Anterior vena cava (tissue), 1 donor: ENCODE measurements around a stretch of chr22.

DNA sequence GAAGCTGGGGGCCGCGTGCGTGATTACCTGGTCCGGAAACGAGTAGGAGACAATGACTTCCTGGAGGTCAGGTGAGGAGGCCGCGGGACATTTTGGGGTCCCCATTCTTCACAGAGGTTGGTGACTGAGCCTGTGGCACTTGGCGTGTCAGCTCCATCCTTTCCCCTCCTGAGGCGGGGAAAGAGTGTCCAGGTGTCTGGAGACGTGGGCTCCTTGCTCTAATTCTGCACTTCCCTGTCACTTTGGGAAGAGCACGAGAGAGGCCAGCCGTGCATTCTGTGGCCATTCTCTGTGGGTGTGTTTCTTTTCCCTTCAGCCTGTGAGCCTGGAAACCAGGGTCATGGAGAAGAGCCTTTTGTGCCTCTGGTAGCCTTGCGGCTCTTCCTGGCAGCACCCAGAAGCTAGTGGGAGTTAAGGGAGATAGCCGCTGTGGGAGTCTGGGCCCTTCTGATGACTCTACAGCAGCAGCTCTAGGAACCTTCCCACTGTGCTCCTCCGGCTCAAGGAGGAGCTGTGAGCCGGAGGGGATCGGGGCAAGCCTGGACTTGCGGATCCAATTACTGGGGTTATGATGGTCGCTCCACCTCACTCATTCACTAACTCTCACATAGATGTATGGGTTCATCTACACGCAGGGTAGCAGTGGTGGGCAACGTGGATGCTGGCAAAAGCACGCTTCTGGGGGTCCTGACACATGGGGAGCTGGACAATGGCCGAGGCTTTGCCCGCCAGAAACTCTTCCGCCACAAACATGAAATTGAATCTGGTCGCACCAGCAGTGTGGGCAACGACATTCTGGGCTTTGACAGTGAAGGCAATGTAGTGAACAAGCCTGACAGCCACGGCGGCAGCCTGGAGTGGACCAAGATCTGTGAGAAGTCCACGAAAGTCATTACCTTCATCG, 10.5 kb downstream of the GTPBP1 start:
- PRO-cap, result no peak

GRCh38 chr22:38730319-38730893, 24.7 kb downstream of the GTPBP1 start:
- PRO-cap, result no peak

DNA sequence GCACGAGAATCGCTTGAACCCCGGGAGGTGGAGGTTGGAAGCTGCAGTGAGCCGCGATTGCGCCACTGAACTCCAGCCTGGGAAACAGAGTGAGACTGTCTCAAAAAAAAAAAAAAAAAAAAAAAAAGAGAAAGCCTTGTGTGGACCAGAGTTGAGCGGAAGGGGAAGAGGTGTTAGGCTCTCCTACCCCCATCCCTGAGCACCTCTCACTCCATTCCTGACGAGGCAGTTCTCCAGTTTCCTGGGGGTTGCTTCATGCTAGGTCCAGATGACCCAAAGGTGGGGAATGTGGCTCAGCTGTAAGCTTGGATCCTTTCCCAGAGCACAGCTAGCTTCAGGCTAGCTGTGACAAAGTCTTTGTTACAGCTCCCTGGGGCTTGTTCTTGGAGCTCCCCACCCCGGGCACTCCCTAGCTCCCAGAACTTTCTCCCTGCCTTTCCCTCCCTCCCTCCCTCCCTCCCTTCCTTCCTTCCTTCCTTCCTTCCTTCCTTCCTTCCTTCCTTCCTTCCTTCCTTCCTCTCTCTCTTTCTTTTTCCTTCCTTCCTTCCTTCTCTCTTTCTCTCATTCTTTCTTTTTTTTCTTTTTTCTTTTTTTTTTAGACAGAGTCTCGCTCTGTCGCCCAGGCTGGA, 8.9 kb upstream of the DNAL4 start:
- PRO-cap, result no peak

DNA sequence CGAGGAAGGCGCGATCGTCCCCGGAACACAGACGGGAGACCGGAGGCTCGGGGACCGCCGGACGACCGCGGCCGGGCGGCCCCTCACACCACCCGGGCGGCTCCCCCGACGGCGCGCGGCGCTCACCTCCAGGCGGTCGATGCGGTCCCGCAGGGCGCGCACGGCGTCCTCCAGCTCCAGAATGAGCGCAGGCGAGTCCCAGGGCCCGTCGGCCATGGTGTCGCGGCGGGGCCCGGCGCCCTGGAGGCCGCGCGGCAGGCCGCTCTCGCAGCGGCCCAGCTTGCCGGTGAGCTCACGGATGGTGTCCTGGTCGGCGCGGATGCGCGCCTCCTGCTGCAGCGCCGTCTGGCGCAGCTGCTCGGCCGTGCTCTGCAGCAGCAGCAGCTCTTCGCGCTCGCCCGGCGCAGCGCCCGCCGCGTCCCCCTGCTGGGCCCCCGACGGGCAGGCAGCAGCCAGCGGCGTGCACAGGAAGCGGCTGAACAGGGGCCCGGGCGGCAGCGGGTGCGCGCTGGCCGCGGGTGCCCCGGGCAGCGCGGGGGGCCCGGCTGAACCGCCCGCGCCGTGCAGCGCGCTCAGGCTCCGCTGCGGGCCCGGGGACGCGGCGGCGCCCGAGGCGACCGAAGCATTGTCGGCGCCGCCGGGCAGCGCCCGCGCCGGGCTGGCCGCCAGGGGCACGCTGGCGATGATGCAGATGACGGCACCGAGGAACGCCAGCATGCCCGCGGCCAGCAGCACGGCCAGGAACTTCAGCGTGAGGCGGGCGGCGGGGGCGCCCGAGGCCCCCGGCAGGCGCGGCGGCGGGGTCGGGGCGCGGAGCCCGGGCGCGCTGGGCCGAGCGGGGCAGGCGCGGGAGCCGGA, 490 bp downstream of the NPTXR start:
- PRO-cap, result unidirectional peak, plus-strand start at position 743 of the sequence

DNA sequence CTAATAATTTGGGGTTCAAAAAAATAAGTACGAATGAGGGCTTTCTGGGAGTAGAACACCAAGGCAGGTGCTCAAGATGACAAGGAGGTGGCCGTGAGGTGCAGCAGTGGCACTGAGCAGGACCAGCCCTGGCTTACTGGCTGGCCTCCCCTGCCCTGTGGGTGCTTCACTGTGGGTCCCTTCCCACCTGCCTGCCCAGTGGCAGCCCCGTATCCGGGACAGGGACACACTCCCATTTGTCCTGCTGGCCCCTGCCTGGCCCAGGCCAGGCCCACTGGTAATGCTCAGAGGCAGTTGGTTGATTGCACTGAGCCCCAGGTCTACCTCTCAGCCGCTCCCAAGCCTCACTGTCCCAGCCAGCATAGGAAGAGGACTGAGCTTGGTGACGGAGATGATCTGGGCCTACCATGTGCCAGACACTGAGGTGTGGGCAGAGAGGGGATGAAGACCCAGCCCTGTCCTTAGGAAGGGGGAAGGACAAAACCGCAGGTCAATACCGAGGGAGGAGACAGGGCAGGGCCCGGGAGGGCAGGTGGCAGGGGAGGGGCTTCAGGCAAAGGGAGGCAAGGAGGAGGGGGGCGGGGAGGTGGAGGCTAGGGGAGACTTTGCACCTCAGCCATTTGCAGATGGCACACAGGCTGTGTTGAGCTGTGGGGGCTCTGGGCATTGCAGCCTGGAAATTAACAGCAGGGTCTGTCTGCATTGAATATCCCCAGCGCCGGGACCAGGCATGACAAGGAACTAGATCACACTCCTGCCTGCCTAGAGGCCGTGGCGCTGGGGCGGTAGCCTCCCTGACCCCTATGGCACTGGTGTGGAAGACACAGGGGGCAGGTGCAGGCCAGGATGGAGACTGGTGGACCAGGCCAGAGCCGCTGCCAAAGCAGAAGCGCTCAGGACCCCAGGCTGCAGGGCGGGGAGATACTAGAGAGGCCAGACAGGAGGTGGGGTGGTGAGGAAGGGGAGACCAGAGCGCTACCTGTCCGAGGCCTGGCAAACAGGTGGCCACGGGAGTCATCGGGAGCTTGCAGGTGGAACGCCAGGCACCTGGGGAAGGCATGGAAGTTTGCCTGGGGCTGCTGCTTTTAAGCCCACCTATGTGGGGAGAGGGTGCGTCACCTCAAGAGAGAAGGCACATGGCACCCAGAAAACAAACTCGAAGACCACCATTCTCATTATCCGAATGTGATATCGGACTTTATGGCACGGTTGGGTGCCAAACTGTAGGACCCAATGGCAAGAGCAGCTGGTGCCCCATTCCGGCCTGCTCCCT, 11.7 kb downstream of the CBX6 start:
- PRO-cap, result no peak

- PRO-cap, result no peak
Observed at GRCh38 chr22:38943327-38943725, 14.1 kb upstream of the APOBEC3A start.

- PRO-cap, result no peak
Observed at GRCh38 chr22:38963908-38964497, 6.6 kb downstream of the APOBEC3A start.

GRCh38 chr22:38966243-38966442, 8.7 kb downstream of the APOBEC3A start:
- PRO-cap, result no peak

DNA sequence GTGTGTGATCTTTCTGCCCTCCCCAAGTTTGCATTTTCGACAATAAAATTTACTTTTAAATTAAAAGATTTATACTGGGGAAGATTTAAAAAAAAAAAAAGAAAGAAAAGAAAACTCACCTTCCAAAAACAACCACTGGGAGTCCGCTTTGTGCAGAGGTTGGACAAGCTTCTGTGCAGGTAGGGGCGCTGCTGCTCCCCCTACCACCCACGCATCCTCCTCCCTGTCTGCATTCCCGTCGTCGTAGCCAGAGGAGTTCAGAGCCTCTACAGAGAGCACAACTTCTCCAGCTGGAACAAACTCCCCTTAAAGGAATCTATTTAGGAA, 893 bp upstream of the APOBEC3B start:
- PRO-cap, result no peak

- PRO-cap, result no peak
Observed at GRCh38 chr22:39176726-39177243, 24.3 kb upstream of the CBX7 start.

- PRO-cap, result no peak
Observed at GRCh38 chr22:39185811-39186133, 33.3 kb upstream of the CBX7 start.

DNA sequence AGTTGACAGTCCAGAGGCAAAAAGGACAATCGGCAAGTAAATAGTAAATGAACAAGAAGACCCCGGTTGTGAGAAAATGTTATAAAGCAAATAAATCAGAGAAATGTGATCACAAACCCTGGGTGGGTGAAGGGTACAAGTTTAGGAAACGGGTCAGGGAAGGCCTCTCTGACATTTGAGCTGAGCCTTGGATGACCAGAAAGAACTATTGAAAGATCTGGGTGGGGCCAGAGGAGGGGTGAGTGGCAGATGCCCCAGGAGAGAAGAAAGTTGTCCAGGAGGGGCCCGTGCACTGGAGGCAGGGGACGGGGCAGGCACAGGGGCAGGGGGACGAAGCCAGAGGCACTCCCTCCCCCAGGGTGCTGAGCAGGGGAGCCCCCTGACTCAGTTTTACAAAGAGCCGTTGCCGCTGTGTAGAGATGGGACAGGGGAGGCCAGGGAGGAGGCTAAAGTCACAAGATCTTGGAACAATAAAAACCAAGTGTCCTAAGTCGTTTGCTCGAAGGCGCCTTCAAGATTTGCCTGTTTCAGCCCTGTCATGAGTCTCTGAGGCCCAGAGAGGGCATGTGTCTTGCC, 10.8 kb upstream of the PDGFB start:
- PRO-cap, result no peak

DNA sequence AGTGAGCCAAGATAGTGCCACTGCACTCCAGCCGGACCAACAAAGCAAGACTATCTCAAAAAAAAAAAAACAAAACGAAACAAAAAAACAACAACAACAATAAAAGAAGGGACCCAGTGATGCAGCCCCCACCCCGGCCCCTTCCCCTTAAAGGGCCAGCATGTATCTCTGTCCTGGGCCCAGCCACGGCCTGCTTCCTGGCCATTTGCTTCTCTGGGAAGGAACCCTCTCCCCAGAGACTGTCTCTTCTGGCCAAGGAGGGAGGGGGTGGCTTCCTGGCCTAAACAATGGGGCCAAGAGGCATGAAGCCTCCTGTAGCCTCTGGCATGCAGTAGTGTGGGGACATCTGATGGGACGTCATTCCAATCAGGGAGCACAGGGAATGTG, 25.4 kb upstream of the PDGFB start:
- PRO-cap, result no peak

GRCh38 chr22:39283296-39284132, 35.9 kb downstream of the RPL3 start:
- PRO-cap, result no peak

DNA sequence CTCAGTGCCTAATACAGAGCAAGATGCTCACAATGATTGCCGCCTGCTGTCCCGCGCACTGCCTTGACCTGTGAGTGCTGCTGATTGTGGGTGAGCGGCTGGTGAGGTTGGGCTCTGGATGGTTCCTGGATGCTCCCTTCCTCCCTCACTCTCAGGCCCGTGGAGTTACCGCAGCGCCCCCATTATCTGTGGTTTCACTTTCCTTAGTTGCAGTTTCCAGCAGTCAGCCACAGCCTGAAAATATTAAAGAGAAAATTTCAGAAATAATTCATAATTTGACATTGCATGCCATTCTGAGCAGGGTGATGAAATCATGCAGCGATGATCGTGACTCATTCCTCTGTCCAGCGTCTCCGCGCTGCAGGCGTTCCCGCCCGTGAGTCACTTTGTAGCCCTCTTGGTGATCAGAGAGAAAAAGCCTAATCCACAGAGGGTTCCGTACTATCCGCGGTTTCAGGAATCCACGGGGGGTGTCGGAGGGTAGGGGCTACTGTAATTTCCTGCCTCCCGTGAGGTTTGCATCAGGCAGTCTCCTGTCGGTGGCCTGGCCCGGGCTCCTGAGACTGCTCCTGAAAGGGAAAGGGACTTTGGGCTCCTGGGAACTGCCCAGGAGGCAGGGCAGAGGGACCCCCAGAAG, 10.7 kb downstream of the RPL3 start:
- PRO-cap, result bidirectional peak, plus-strand start at position 407 of the sequence, minus-strand start at position 385 of the sequence

DNA sequence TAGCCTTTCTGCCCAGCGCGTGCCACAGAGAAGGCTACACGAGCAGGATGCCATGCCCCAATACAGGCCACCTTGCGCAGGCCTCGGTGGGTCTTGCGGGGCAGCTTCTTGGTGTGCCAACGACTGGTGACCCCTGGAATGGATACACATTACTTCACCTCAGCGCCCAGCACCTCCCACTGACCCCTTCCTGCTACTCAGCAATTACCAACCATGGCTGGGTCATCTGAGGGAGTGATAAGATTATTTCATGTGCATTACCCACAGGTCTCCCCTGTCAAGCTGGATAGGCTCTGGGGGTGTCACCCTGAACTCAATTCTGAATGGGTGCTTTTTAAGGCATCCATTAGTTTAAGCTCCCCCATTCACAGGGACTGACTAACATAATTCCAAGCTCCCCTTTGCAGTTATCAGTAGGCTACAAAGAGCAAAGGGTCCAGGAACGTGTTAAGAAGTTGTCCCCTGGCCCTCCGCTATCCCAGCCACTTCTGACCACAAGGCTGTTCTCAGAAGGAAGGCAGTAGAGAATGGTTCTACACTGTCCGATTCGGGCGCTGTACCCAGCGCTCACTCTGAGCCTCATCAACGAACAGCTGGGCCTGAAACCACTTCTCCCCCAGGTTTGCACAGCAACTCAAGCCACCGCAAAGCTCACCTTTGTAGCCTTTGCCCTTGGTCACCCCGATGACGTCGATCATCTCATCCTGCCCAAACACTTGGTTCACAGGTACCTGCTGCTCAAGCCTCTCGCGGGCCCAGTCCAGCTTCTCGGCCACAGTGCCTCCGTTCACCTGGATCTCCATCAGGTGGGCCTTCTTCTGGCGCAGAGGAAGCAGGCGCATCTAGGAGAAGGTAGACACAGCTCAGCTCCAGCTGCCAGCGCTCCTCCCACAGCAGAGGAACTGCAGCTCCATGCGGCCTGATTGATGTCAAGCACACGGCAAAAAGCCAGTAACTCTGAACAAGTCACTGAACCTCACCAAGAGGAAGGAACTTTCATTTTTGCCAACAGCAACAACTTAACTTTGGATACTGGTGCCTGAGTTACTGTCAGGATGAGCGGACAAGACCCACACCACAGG, 4.4 kb downstream of the RPL3 start:
- PRO-cap, result no peak

DNA sequence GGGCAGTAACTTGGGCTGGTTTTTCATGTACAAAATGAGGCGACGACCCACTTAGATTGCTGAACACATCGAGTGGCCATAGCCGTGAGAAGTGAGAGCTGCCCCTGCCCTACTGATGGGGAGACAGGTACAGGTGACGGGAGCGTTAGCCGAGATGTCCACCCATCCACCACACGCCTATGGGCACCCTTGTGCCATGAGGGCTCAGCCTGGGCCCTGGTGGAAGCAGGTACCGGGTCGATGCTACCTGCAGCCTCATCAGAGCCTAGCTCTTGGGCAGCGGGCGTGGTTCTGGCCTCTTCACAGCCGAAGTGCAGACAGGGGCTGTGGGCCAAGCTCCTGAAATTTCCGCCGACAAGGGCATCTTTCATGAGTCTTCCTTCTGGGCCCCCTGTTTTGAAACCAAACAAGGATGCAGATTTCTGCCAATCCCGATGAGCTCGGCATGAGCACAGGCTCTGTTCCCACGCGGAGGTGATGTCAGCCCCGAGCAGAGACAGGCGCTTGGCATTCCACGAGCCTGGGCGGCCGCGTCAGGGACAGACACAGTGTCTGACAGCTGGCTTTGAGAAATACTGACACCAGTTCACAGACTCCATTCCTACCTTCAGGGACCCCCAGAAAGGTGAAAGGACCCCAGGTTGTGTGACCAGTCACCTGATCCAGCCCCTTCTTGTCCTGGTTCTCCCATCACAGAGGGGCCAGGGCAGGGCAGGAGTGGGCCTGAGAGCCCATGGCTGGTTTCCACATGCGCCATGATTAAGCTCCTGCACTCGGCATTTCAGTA, 22.5 kb upstream of the MGAT3 start:
- PRO-cap, result no peak

GRCh38 chr22:39454157-39454674, 2.6 kb upstream of the MGAT3 start:
- PRO-cap, result no peak

GRCh38 chr22:39527015-39527479, 5.5 kb downstream of the RPS19BP1 start:
- PRO-cap, result no peak

- PRO-cap, result no peak
Observed at GRCh38 chr22:39529061-39530091, 3.2 kb downstream of the RPS19BP1 start.